NCI-H460 (cell line): ENCODE data around the gene EPHA4.

DNA sequence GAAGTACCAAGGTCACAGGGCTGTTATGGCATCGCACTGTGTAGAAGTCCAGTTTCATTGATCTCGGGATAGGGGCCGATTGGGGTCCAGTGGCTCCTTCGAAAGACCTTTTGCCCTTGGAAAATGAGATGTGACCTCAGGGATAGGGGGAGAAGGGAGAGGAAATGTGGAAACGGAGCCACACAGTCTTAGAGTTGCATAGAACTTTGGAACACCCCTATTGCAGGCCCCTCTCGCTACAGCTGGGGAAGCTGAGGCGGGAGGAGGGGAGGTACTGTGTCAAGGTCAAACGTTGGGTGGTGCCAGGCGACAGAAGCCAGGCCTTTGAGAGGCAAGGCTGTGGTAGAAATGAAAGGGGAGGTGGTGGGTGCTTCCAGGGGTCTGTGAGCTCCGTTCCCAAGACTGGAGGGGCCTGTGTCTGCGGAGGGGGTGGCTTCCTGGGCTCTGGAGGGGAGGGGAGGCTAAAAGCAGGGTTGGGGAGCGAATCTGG is 507 bp upstream of the SLC4A3 start:
RAMPAGE:
- cytosol, long total RNA: no peak
- long total RNA: no peak
- nucleus, long total RNA: no peak

GRCh38 chr2:221572063-221572368 is at the start of gene EPHA4:
TSS of gene EPHA4 (minus strand) at chr2:221572304.
RAMPAGE:
- cytosol, long total RNA: no peak
- long total RNA: no peak
- nucleus, long total RNA: start-site peak on the minus strand at chr2:221572268-221572369, 105 and 10 reads in 2 replicates

DNA sequence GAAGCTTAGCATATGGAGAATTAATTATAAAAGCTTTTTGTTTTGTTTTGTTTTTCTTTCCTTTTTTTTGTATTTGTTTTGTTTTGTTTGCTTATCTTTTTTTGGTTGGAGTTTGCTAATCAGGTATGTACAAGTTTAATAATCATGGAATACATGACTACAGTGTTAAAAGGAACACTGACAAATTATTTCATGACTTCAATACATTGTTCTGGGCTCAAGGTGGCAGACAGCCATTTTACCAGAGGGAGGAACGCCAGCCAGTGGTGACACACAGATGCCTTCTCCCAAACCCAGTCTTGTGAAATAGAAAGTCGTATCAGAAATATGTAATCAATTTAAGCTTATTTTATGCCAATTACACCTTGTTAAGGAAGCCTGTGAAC is 263.9 kb upstream of the EPHA4 start:
RAMPAGE:
- cytosol, long total RNA: no peak
- long total RNA: no peak
- nucleus, long total RNA: no peak

GRCh38 chr2:222555029-222555773 is 100.7 kb downstream of the FARSB start:
RAMPAGE:
- cytosol, long total RNA: no peak
- long total RNA: no peak
- nucleus, long total RNA: no peak

DNA sequence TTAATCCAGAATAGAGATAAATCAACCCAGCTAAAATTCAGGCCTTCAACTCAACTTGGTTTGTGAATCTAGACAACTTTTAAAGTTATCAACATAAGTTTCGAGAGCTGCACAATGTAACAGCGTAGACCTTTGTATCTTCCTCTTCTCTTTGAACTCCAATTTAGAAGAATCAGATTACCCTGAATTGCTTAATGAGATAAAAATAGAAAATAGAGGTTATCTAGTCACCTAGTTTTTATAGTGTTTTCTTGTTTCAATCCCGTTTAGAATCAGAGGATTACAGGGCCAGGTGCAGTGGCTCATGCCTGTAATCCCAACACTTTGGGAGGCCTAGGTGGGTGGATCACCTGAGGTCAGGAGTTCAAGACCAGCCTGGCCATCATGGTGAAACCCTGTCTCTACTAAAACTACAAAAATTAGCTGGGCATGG is 12.4 kb downstream of the MOGAT1 start:
RAMPAGE:
- cytosol, long total RNA: no peak
- long total RNA: no peak
- nucleus, long total RNA: no peak

DNA sequence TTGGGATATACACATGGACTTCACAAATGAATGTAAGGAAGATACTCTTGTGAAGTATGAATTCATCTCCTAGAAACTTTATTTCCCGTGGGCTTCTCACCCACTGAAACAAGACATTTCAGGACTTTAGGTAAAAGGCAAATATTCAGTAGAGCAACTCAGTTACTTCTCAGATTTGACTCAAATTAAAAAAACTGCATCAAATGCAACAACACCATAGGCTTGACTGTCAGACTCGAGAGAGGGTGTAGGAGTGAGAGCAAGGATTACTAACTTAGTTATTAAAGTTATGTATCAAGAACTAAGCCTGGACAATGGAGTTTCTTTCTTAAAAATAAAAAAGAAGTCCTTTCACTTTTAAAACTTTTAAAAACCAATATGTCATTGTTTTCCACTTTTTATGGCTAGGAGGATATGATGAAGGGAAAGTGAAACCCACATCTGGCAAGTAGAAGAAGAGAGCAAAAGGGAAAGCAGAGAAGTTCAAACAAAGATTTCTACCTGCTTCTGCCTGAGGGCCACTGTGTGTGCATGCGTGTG is 71.6 kb upstream of the ACSL3 start:
RAMPAGE:
- cytosol, long total RNA: no peak
- long total RNA: no peak
- nucleus, long total RNA: no peak

GRCh38 chr2:222806042-222806506 is 54.8 kb upstream of the ACSL3 start:
RAMPAGE:
- cytosol, long total RNA: no peak
- long total RNA: no peak
- nucleus, long total RNA: no peak

DNA sequence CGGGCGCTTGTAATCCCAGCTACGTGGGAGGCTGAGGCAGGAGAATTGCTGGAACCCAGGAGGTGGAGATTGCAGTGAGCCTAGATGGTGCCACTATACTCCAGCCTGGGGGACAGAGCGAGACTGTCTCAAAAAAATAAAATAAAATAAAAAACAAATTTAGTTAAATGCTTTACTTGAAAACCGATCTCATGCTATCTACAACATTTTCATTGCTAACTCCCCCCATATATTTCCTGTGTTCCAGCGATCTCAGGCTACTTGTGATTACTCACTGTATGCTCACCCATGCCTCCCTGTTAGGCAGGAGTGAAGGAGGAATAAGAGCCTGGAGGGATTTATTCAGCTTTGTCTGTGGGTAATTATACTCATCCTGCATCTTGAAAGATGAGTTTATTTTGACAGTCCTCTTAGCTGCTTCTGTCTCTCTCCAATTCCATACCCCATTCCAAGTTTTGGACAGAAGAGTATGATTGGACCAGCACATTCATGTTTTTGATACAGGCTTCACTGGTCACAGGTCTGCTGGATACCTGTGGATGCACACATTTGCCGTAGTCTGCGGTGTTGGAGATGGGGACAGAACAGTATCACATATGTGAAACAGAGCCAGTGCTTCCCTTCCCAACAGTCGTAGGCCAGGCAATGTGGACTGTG is 18.5 kb downstream of the ACSL3 start:
RAMPAGE:
- cytosol, long total RNA: no peak
- long total RNA: no peak
- nucleus, long total RNA: no peak

GRCh38 chr2:223612601-223613858 is 10.9 kb upstream of the SCG2 start:
RAMPAGE:
- cytosol, long total RNA: no peak
- long total RNA: no peak
- nucleus, long total RNA: no peak

DNA sequence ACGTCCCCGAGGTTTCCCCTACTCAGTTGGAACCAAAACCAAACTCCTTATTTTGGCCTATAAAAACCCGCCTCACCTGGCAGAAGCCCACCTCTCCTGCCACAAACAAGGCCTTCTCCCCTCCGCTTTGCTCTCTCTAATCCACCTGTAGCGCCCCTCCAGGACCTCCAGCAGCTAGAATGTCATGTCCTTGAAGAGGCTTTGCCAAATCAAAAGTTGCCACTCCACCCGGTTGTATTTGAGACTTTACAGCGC is 681 bp downstream of the AP1S3 start:
RAMPAGE:
- cytosol, long total RNA: no peak
- long total RNA: no peak
- nucleus, long total RNA: no peak

DNA sequence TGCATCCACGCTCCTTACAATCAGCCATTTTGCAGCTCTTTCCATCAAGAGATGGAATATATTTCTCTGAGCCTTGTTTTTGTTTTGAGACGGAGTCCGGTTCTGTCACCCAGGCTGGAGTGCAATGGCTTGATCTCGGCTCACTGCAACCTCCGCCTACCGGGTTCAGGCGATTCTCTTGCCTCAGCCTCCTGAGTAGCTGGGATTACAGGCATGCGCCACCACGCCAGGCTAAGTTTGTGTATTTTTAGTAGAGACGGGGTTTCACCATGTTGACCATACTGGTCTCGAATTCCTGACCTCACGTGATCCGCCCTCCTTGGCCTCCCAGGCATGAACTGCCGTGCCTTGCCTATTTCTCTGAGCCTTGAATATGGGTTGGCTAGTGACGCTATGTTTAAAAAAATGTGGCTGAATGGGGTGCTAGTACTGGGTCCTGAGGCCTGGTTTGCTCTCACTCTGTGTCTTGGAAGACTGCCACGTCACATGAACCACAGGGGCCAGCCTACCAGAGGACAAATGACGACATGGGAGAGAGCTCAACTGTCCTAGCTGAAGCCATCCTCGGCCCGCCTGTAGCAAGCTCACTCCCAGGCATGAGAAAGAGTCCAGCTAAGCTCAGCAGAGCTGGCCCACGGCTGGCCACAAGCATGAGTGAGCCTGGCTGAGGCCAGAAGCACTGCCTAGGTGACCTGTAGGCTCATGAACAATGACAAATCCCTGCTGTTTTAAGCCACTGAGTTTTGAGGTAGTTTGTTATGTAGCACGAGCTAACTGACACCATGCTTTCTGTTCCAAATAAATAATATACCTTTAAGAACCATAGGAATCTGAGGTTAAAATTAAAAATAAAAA is 14.6 kb downstream of the WDFY1 start:
RAMPAGE:
- cytosol, long total RNA: no peak
- long total RNA: no peak
- nucleus, long total RNA: no peak

DNA sequence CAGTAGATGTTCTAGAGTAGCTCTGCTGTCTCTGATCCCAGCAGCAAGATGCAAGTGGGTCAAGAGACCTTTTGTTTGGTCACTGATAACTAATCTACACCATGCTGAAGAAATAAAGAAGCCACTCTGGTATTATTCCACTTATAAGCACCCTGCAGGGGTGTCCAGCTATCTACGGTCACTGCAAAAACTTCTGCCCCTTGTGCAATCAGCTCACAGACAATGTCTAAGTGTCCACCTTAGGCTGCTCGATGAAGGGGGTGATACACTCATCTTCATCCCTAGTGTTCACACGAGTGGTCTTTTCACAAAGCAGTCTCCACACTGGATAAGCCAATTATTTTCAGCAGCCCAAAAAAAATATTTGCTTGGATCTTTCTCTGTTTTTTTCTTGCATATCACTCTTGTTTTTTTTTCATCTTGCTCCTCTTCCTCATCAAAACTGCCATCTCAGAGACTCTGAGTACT is 85.6 kb downstream of the CUL3 start:
RAMPAGE:
- cytosol, long total RNA: no peak
- long total RNA: no peak
- nucleus, long total RNA: no peak

GRCh38 chr2:224983768-224984400 is 58.4 kb downstream of the DOCK10 start:
RAMPAGE:
- cytosol, long total RNA: no peak
- long total RNA: no peak
- nucleus, long total RNA: no peak

GRCh38 chr2:224986199-224986923 is 55.9 kb downstream of the DOCK10 start:
RAMPAGE:
- cytosol, long total RNA: no peak
- long total RNA: no peak
- nucleus, long total RNA: no peak

DNA sequence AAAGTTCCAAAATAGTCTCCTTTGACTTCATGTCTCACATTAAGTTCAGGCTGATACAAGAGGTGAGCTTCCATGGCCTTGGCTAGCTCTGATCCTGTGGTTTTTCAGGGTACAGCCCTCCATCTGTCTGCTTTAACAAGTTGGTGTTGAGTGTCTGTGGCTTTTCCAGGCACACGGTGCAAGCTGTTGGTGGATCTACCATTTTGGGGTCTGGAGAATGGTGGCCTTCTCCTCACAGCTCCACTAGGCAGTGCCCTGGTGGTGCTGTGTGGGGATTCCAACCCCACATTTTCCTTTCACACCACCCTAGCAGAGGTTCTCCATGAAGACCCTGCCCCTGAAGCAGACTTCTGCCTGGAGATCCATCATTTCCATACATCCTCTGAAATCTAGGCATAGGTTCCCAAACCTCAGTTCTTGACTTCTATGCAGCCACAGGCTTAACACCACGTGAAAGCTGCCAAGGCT is 618.8 kb downstream of the NYAP2 start:
RAMPAGE:
- cytosol, long total RNA: no peak
- long total RNA: no peak
- nucleus, long total RNA: no peak

GRCh38 chr2:226137357-226137658 is 662.3 kb downstream of the IRS1 start:
RAMPAGE:
- cytosol, long total RNA: no peak
- long total RNA: no peak
- nucleus, long total RNA: no peak

RAMPAGE:
- cytosol, long total RNA: no peak
- long total RNA: no peak
- nucleus, long total RNA: no peak
These were observed 387.8 kb downstream of the IRS1 start for GRCh38 chr2:226411643-226412301.

RAMPAGE:
- cytosol, long total RNA: no peak
- long total RNA: no peak
- nucleus, long total RNA: no peak
These were observed 216.0 kb downstream of the IRS1 start for GRCh38 chr2:226583535-226584178.

DNA sequence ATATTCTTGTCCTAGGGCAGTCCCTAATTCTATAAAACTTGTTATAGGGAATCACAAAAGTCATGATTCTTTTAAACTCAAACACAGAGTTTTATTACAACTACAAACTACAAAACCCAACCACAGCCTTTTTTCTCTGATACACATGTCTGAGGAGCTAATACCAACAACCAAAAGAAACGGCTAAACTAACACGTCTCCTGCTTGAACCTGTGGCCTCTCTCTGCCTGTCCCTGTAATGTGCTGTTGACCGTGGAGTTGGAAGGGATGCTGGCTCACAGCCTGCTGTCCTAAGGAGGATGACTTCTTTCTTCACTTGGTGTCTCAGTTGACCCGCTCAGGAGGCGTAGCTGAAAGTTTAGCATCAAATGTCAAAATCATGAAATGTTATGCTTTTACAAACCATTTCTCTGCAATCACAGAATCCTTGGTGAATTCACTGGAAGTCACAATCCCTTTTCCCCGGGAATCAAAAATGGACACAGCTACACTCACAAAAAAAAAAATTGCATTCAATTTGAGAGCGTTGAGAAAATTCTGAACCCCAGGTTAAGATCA is 74.5 kb downstream of the IRS1 start:
RAMPAGE:
- cytosol, long total RNA: no peak
- long total RNA: no peak
- nucleus, long total RNA: no peak

DNA sequence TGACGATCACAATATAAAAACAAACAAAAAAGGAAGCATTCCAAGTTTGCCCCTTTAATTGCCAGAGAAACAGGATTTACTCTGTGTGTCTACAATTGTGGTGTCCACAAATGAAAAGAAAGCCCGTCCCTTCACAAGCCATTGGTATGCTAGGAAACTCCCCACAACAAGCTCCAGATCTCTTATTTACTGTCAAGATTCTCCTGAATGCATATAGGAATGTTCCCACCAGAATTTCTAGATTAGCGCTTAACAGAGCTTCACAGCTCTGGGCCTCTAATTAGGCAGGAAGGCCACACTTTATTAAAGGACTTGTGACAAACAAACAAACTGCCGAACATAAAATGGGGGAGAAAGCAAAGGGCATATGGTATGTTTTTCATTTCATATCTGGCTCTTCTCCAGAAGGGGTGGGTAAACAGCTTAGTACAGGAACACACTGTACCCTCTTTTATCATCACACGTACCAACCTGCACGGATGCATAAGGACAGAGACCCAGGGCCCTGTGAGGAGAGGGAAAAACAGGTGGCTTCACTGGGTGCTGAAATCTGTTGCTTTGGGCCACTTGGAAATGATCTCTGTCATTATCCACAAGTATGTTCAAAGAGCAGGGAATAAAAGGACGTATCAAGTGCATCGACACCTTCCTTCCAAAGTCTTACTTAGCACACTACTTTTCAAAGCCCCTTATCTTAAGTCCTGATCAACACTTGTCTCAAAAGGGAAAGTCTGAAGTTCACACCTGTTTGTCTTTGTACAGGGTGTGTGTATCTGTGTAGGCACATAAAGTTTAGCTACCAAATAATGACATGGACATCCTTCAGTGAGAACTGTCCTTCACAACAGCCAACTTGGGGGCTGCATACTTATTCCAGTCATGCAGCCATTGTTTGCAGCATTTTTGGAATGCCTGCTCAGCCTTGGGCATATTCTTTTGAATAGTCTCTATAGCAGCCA is 60.8 kb downstream of the IRS1 start:
RAMPAGE:
- cytosol, long total RNA: no peak
- long total RNA: no peak
- nucleus, long total RNA: no peak